Mesenchymal stem cell of the bone marrow (primary cell): ENCODE data around the genes WDR75 and INPP1.

DNA sequence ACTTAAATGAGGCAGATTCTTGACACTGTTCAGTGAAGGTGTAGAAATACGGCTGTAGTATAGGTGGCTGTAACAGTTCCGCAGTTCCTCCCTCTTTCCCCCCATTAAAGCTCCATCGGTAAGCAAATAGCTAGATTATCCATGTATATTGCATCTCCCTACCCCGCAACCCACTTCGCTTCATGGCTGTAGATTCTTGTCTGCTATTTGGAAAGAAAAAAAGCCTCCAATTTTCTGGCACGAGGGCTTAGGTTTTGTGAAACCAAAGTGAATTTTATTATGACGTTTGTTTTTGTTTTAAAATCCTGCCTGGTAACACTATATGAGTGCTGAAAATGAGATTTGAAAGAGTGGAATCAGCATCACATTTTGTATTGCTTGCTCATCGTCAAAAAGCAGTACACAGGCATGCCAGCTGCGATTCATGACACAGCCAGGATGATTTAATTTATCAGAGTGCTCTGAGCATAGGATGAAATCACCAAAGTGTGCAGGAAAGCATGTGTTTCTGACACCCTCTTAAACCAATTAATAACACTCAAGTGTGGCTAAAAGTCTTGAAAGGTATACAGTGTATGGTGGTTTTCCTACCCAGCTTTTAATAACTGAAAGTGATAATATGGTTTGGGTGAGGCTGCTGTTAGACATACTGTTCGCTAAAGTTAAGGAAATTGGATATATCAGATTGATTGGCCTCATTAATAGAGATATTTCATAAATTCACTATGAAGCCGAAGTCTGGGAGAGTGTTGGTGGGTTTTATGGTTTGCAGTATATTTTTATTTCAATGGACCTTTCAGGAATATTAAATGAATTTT is 1.5 kb downstream of the FAM171B start:
- CAGE, long polyA plus RNA, result no peak

- CAGE, long polyA plus RNA, result no peak
These were observed 71.3 kb upstream of the COL3A1 start for GRCh38 chr2:188902984-188903238.

- CAGE, long polyA plus RNA, result no peak
These were observed 8.0 kb upstream of the COL3A1 start for GRCh38 chr2:188966062-188966735.

GRCh38 chr2:188975566-188976113 is 1.5 kb downstream of the COL3A1 start:
- CAGE, long polyA plus RNA, result no peak

- CAGE, long polyA plus RNA, result no peak
These were observed 12.7 kb downstream of the COL3A1 start for GRCh38 chr2:188986881-188987249.

GRCh38 chr2:189168201-189168681 is 11.3 kb downstream of the COL5A2 start:
- CAGE, long polyA plus RNA, result no peak

DNA sequence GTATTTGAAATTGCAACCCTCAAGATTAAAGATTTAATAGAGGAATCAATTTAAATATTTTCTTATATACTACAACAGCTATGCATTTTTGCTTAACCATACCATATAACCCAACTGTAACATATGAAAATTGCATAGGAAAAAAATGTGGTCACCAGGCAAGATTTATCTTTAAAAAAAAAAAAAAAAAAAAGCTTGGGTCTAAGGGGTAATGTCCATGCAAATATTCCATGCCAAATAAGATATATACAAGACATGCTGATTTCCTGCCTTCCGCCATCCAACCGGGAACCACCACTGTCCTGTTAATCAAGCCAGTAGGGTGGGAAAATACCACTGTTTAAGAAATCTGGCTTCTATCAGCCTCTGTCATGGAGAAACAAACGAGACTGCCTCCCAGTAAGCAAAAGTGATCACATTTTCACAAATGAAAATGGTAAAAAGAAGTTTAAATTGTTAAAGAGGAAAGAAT is 988 bp downstream of the COL5A2 start:
- CAGE, long polyA plus RNA, result no peak

DNA sequence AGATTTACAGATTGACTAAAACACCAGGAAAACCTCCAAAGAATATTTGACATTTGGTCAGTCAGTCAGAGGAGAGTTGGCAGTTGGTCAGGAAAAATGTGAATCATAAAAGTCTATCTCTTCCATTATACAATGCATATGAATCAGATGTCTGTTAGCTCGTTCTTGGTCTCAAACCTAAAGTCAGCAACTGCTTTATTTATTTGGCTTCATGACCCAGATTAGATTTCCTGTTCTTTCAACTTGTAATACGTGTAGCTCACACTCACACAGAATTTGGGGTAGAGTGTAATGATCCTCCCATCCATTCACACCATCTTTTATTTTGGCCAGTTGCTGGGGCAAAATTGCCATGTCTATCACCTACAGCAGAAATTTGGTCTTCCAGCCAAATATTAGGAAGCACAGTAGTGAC is 81.9 kb upstream of the COL5A2 start:
- CAGE, long polyA plus RNA, result no peak

- CAGE, long polyA plus RNA, result no peak
These were observed at the start of gene WDR75 for GRCh38 chr2:189440972-189442104. Gene WDR75, plus strand, starts transcription at chr2:189441474.

- CAGE, long polyA plus RNA, result no peak
These were observed 43.9 kb downstream of the WDR75 start for GRCh38 chr2:189485206-189485514.

- CAGE, long polyA plus RNA, result no peak
These were observed 53.5 kb downstream of the SLC40A1 start for GRCh38 chr2:189526760-189527751.

- CAGE, long polyA plus RNA, result no peak
These were observed 5.5 kb downstream of the SLC40A1 start for GRCh38 chr2:189575090-189575570.

DNA sequence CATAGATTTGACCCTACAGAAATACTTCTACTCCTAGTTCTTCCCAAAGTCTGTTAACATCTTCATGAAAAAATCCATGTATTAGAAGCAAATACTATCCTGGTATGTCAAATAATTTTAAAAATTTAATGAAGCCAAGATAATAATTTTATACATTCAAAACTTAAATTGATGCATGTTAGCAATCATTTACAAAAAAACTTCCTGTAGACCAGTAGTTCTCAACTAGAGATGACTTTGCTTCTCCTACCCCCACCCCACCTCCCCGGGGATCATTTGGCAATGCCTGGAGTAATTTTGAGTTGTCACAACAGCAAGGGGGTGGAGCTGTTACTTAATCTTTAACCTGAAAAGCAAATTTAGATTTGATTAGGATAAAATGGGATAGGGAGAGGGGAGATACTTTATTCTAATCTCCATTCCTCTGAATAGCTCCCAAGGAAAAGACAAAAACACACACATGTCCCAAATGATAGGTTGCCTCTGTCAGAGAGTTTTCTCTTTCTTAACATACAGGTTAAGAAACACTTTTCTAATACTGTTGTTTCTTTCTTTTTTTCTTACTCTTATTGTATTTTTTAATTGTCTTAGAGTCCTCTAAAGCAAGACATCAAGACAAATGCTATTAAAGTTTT is 4.2 kb downstream of the SLC40A1 start:
- CAGE, long polyA plus RNA, result no peak

- CAGE, long polyA plus RNA, result no peak
These were observed 30.6 kb downstream of the C2orf88 start for GRCh38 chr2:190211145-190211849.

GRCh38 chr2:190343374-190344203 is at the start of gene INPP1:
Gene INPP1, plus strand, starts transcription at chr2:190343589.
- CAGE, long polyA plus RNA, result no peak

DNA sequence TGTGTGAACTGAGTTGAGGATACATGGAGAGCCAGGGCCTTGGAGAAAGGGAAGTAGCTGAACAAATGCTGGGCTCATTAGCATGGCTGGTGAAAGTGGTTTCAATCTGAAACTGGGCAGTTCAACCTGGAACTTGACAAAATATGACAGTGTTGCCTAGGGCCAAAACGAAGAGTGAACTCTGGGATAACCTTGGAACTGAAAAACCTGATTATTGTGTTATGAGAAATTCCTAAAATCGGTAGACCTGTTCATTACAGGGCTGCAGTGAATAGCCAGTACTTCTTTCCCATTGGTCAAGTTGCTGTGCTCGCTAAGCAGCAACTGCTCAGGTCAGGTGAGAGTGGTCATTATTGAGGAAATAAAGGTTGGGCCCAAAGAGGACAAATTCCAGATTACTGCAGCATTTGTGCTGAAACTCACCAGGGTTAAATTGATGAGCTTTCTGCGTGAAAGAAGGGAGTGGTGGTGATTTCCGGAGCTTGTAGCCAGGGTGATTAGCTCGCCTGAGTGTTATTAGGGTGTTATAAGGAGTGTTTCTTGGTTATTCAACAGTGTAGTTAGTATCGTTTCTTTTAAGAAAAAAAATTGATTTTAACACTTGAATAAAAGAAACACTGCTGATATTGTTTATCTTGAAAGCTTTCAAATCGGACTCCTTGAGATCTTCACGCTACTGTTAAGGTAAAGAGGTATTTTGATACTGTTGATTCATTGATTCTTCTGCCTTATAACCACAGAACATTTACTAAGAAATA is 12.9 kb downstream of the INPP1 start:
- CAGE, long polyA plus RNA, result no peak

- CAGE, long polyA plus RNA, result no peak
These were observed 1.3 kb downstream of the MFSD6 start for GRCh38 chr2:190409309-190410058.

GRCh38 chr2:190417048-190417607 is 9.0 kb downstream of the MFSD6 start:
- CAGE, long polyA plus RNA, result no peak

- CAGE, long polyA plus RNA, result no peak
These were observed 56.5 kb downstream of the NEMP2 start for GRCh38 chr2:190477771-190478618.

DNA sequence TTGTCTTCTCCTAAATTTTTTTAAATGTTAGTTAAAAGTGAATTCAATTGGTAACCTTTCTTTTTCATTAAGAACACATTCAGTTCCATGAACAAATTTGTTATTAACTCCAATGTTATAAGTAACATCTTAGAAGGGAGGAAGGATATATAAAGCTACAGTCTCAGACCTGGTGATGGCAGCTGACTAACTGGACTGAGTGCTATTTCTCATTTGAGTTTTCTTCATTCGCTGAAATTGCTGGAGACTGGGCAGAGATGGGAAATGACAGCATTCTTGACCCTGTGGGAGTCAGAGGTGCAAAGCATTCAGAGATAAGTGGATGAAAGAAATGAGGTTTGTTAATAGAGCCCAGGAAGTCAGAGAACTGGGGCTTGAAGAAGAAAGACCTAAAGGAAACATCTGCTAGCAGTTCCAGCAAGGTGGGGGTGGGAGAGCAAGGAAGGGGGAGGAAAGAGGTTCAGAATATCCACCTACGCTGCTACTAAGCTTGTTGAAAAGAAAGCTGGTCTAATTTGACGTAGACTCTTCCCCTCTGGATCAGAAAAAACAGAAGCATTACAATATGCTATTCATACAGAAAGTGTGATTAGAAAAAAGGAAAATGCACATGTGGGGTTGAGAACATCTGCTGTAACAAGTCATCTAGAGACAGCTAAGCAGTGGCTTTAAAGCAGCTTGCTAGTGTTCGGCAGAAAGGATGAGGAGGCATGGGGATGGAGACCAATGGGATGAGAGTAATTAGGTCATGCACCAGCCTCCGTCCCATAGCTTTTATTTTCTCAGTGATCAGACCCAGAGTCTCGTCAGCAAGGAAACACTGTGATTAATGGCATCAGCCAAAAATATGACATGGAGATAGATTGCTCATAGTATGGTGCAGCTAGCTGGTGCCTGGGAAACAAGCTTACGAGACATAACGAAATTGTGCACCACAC is 29.6 kb downstream of the NAB1 start:
- CAGE, long polyA plus RNA, result no peak